Heart left ventricle (tissue), 7 donors: ENCODE data around the gene CAVIN2.

GRCh38 chr2:190279410-190280144, 40.0 kb downstream of the HIBCH start:
- PRO-cap, 6 experiments, result no peak in any of the 6 experiments
- RAMPAGE, long total RNA, 2 experiments, result no peak in any of the 2 experiments
- RRBS, result 71% methylated on average over 2 of the region's 10 CpGs

DNA sequence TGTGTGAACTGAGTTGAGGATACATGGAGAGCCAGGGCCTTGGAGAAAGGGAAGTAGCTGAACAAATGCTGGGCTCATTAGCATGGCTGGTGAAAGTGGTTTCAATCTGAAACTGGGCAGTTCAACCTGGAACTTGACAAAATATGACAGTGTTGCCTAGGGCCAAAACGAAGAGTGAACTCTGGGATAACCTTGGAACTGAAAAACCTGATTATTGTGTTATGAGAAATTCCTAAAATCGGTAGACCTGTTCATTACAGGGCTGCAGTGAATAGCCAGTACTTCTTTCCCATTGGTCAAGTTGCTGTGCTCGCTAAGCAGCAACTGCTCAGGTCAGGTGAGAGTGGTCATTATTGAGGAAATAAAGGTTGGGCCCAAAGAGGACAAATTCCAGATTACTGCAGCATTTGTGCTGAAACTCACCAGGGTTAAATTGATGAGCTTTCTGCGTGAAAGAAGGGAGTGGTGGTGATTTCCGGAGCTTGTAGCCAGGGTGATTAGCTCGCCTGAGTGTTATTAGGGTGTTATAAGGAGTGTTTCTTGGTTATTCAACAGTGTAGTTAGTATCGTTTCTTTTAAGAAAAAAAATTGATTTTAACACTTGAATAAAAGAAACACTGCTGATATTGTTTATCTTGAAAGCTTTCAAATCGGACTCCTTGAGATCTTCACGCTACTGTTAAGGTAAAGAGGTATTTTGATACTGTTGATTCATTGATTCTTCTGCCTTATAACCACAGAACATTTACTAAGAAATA, 12.9 kb downstream of the INPP1 start:
- PRO-cap, 6 experiments, result no peak in any of the 6 experiments
- RAMPAGE, long total RNA, 2 experiments, result no peak in any of the 2 experiments
- RRBS, result no CpG with 5 or more reads among the region's 9 CpGs

GRCh38 chr2:190469191-190469584, 61.0 kb downstream of the MFSD6 start:
- PRO-cap, 6 experiments, result peak in 1 of 6 experiments; most common plus-strand start chr2:190469493 (in 1)
- RAMPAGE, long total RNA, 2 experiments, result no peak in any of the 2 experiments
- RRBS, result no CpG with 5 or more reads among the region's 2 CpGs

DNA sequence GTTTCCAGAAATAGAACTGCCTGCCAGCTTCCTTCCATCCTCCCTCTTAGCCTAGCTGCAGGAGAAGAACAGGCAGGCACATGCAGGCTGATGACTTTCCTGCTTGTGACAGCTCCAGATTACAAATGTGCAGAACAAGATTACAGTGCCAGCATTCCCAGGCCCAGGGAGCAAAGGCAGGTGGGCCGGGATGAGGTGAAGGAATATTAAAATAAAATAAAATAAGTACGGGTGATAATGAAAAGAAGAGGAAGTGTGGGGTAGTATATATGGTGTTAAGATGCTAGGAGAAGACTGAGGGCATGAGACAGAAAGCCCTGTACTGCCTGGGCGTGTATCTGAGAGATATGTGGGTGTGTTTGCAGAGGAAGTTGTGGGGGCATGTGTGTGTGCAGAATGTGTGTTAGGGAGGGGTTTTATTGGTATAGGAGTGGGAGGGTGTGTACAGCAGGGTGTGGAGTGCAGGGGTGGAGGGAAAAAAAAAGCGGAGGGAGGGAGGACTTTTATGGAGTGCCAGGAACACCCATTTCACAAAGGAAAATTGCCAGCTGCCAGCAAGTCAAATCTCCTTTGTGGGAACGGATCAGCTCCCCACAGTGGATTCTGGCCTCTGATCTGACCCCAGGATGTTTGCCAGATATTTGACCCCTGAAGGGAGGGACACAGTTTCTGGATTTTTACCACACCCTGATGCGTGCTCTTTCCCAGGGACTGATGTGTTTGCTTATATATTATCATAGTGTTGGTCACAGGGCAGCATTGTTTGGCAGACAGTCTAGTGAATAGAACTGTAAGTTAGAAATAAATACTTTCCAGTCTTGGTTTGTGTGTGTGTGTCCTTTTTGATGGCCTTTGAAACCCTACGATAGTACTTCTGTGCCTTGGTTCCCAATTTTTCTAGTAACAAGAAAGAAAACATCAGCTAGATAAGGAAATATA, 44.1 kb upstream of the NEMP2 start:
- PRO-cap, 6 experiments, result peak in 1 of 6 experiments; most common plus-strand start position 756 of the sequence (in 1)
- RAMPAGE, long total RNA, 2 experiments, result no peak in any of the 2 experiments
- RRBS, result no CpG with 5 or more reads among the region's 7 CpGs

DNA sequence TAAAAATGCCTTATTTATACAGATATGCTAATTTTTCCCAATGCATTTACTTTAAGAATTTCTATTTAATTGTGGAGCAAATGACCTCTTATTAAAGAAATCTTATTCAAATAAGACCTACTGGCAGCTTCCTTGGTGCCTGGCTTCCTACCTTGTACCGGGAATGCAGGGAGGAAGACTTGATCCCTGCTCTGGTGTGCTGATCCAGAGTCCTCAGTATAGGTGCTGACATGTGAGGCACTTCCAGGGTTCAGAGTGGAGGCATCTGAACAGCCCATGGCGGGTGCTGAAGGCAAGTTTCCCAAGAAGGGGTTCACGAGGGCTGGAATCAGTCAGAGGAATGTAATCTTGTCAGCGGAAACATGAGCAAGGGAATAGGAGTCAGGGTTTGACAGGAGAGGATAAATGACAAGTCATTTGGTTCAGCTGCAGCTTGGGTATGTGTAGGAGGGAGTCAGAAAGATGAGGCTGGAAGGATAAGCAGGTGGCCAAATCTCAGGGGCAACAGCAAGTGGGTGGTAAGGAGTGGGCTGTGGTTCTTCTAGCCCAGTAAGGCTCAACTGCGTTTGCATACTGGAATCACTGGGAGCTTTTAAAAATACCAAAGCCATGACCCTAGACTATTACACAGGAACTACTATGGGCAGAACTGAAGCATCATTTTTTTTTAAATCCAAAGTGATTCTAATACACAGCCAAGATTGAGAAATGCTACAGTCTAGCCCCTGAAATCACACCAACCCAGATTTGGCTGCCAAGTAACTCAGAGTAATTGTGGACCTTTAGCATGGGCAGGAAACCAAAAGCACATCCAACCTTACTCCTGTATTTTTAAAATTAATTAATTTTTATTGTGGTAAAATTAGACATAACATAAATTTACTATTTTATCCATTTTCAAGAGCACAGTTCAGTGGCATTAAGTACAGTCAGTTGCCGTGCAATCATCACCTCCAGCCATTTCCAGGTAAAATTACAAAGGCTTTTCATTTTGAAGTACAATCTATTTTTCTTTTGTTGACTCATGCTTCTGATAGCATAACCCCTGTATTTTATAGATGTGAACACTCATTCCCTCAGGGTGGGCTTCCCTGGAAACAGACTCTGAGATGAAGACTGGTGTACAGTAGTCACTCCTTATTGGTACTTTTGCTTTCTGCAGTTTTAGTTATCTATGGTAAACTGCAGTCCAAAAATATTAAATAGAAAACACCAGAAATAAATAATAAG, 41.7 kb upstream of the NAB1 start:
- PRO-cap, 6 experiments, result no peak in any of the 6 experiments
- RAMPAGE, long total RNA, 2 experiments, result no peak in any of the 2 experiments
- RRBS, result no CpG with 5 or more reads among the region's 6 CpGs

DNA sequence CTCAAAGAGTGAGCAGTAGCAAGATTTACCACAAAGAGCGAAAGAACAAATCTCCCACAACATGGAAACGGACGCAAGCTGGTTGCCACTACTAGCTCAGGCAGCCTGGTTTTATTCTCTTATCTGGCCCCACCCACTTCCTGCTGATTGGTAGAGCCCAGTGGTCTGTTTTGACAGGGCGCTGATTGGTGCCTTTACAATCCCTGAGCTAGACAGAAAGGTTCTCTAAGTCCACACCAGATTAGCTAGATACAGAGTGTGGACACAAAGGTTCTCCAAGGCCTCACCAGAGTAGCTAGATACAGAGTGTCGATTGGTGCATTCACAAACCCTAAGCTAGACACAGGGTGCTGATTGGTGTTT, 111.5 kb downstream of the NAB1 start:
- PRO-cap, 6 experiments, result no peak in any of the 6 experiments
- RAMPAGE, long total RNA, 2 experiments, result no peak in any of the 2 experiments
- RRBS, result no CpG with 5 or more reads among the region's 5 CpGs

DNA sequence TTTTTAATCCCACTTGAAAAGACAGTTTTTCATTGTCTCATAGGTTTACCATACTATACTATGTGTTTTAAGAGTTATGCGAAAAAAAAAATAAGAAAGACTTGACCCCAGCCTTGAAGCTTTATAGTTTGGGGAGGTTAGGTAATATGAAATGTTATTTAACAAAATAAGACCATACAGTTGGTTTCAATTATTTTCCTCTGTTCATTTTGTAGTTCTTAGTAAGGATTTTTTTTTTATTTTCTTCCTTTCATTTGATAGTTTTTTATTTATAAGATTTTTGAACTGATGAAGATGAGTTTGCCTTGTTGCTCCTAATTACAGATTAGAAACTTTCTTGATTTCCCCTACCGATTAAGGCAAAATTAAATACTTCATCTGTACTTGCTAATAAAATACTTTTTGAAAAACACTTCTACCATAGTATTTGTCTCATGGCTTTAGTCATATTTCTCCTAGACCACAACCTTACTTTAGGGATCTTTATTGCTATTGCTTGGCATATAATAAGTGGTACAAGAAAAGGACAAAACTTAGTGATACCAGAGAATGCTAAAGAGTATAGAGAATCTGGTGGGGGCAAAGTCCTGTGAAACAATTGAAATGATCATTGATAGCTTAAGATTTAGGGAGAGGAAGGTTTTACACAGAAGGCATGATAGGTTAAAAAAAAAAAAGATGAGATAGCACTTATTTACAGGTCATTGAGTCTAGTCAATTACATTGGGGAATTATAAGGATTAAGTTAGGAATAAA, 10.4 kb downstream of the GLS start:
- PRO-cap, 6 experiments, result no peak in any of the 6 experiments
- RAMPAGE, long total RNA, 2 experiments, result no peak in any of the 2 experiments
- RRBS, result no CpG with 5 or more reads among the region's 2 CpGs

DNA sequence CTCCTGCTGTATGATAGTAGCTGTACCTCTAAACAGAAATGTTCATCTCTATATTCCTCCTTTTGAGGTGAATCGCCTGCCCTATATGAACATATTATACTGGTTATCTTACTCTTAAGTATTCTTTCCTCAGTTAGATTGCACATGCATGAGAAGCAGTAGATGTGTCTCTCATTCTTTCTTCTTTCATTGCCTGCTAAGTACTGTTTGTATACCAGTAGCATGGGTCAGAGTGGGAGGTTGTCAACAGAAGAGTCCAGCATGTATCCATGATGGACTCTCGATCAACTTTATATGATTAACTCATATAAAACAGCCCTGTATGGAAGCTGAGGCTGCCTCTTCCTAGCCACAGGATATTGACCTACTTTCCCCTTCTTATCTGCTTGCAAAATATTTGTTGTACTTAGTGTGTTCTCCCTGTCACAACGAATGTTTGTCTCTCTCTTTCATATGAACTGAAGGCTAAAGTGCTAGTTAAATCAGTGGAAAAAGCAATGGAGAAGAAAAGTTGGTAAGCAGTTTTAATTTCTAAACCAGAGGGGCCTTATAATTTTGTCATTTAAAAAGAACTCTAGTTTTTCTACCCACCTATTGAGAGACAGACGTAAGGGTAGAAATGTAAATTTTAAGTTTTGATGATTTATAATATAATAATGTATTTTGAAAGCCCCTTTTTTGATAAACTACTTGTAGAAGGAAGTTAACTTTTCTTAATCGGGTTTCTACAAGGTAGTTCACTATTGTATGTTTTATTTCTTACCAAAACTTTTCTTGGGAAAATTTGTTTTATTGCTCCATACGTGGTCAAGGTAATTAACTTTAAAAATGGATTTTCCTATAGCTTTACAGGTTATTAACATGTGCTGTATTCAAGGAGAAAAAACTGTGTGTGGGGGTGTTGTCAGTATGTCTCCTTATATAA, 17.9 kb downstream of the MYO1B start:
- PRO-cap, 6 experiments, result peak in 1 of 6 experiments; most common plus-strand start position 409 of the sequence (in 1)
- RAMPAGE, long total RNA, 2 experiments, result start-site peak on the plus strand in 1 of 2 experiments, centred at position 443 of the sequence, 19 reads per replicate
- RRBS, result no CpG with 5 or more reads among the region's 6 CpGs

- PRO-cap, 6 experiments, result no peak in any of the 6 experiments
- RAMPAGE, long total RNA, 2 experiments, result no peak in any of the 2 experiments
- RRBS, result no CpG with 5 or more reads among the region's 5 CpGs
Observed at GRCh38 chr2:191390620-191391064, 145.4 kb downstream of the MYO1B start.

DNA sequence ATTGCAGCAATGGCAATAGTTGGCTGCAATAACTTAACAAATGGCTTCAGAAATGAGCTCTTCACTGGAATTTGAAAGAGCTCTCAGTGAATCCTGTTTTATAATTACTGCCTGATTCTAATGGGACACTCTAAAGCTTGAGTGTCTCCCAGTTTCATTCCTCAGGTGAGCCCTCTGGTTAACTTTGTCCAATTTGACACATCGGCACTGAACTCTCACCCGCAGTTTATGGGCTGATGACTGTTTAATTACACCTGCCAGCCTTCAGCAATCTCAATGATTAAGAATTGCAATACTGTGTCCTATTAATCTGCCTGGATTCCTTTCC, 110.8 kb upstream of the NABP1 start:
- PRO-cap, 6 experiments, result no peak in any of the 6 experiments
- RAMPAGE, long total RNA, 2 experiments, result no peak in any of the 2 experiments
- RRBS, result no CpG with 5 or more reads among the region's 2 CpGs

DNA sequence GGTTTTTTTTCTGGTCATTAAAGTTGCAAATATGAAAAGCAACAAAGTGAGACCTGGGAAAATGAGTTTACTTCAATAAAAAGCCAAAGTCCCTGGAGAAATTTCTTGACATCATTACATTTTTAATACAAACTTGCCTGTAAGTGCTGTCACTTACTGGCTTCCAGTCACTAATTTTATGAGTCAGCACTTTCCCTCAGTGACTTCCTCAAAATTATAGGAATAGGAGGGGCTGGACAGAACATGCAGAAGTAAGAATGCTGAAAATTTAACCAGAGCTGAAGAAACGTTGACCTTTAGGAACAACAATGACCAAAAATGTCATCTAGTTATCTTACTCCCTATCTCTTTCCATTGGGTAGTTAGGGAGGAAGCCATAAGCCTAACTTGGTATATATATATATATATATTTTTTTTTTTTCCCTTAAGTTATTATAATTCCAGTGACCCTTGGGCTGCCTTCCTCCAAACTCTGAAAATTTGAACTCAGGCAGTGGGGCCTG, 106.5 kb upstream of the NABP1 start:
- PRO-cap, 6 experiments, result no peak in any of the 6 experiments
- RAMPAGE, long total RNA, 2 experiments, result no peak in any of the 2 experiments
- RRBS, result no CpG with 5 or more reads among the region's 1 CpG

- PRO-cap, 6 experiments, result no peak in any of the 6 experiments
- RAMPAGE, long total RNA, 2 experiments, result no peak in any of the 2 experiments
- RRBS, result no CpG with 5 or more reads among the region's 5 CpGs
Observed at GRCh38 chr2:191617360-191618055, 60.4 kb upstream of the NABP1 start.

- PRO-cap, 6 experiments, result no peak in any of the 6 experiments
- RAMPAGE, long total RNA, 2 experiments, result no peak in any of the 2 experiments
- RRBS, result no CpG with 5 or more reads among the region's 3 CpGs
Observed at GRCh38 chr2:191675745-191676860, 1.8 kb upstream of the NABP1 start.

GRCh38 chr2:191689274-191689590, 11.3 kb downstream of the NABP1 start:
- PRO-cap, 6 experiments, result no peak in any of the 6 experiments
- RAMPAGE, long total RNA, 2 experiments, result no peak in any of the 2 experiments

GRCh38 chr2:191835480-191835865, 11.4 kb downstream of the CAVIN2 start:
- PRO-cap, 6 experiments, result no peak in any of the 6 experiments
- RAMPAGE, long total RNA, 2 experiments, result no peak in any of the 2 experiments
- RRBS, result no CpG with 5 or more reads among the region's 7 CpGs

DNA sequence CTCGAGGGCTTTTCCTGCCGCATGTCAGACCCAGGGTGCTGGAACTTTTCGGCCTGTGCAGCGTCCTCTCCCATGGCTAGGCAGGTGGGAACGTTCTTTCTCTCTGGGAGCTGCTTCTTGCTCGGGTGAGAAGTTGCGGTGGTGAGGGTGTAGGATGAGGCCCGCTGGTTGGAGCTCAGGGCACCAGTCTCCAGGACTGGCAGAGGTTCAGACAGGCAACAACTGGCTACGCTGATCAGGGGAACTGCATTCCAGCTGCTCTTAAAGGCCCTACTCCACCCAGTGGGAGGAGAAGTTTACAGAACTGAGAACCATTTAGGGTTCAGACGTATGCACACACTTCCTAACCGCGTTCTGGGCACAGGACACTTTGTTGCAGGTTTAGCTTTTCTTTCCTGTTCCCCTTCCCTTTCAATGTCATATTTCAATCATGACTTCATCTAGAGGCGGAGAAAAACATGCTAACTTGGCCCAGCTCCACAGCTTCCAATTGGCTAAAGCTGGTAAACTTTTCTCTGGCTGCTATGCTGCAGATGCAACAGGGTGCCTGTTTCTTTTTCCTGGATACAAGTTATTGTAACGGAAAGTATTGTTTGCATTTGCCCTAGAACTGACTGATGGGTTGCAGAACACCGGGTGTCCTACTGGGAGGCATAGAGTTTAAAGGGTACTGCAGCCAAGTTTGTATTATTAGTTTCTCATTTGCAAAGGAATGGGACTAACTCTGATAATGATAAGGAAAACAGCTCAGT, at the start of gene CAVIN2:
CAVIN2 (minus strand) TSS at position 237 of the 752 bp plus-strand sequence.
- PRO-cap, 6 experiments, result peak in 6 of 6 experiments; most common plus-strand start position 596 of the sequence (in 6); most common minus-strand start position 224 of the sequence (in 4)
- RAMPAGE, long total RNA, 2 experiments, result start-site peak on the minus strand in 2 of 2 experiments, centred at positions 176 to 377 of the sequence, 241 to 2,953 reads per replicate
- RRBS, result no CpG with 5 or more reads among the region's 15 CpGs

GRCh38 chr2:191881877-191882554, 35.1 kb upstream of the CAVIN2 start:
- PRO-cap, 6 experiments, result no peak in any of the 6 experiments
- RAMPAGE, long total RNA, 2 experiments, result no peak in any of the 2 experiments
- RRBS, result 98% methylated on average over 6 of the region's 36 CpGs

- PRO-cap, 6 experiments, result peak in 1 of 6 experiments; most common plus-strand start chr2:192223106 (in 1)
- RAMPAGE, long total RNA, 2 experiments, result no peak in any of the 2 experiments
- RRBS, result no CpG with 5 or more reads among the region's 1 CpG
Observed at GRCh38 chr2:192222922-192223322, 28.2 kb upstream of the TMEFF2 start.

- PRO-cap, 6 experiments, result no peak in any of the 6 experiments
- RAMPAGE, long total RNA, 2 experiments, result no peak in any of the 2 experiments
- RRBS, result no CpG with 5 or more reads among the region's 7 CpGs
Observed at GRCh38 chr2:194602548-194603200, 1054.4 kb upstream of the SLC39A10 start.

DNA sequence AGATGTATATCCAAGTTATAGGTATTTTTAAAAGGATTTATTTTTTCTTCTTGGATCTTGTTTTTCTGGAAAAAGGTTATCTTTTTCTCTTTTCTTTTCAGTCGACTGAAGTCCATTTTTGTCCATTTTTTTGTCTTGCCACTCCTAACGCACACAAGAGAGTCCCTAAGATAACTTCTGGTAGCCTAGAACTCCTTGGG, 1050.5 kb upstream of the SLC39A10 start:
- PRO-cap, 6 experiments, result no peak in any of the 6 experiments
- RAMPAGE, long total RNA, 2 experiments, result no peak in any of the 2 experiments
- RRBS, result no CpG with 5 or more reads among the region's 2 CpGs